Tibial artery (tissue), 1 donor: Measurements from ENCODE around the gene TM4SF18.

GRCh38 chr3:148735145-148735559 is 37.4 kb downstream of the AGTR1 start:
- PRO-cap, result no peak

GRCh38 chr3:148997607-148998135 is 6.3 kb downstream of the GYG1 start:
- PRO-cap, result no peak

GRCh38 chr3:149011649-149012176 is 20.4 kb downstream of the GYG1 start:
- PRO-cap, result no peak

DNA sequence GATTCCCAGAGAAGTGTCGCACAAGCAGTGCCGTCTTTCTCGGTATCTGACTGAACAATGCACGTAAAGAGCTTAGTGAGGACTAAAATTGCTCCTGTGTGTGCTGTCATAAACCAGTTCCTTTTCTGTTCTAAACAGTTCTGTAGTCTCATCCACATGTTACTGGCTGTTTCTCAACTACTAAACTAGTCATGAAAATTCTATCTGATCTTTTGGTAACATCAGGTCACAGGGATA is 25.5 kb downstream of the GYG1 start:
- PRO-cap, result no peak

DNA sequence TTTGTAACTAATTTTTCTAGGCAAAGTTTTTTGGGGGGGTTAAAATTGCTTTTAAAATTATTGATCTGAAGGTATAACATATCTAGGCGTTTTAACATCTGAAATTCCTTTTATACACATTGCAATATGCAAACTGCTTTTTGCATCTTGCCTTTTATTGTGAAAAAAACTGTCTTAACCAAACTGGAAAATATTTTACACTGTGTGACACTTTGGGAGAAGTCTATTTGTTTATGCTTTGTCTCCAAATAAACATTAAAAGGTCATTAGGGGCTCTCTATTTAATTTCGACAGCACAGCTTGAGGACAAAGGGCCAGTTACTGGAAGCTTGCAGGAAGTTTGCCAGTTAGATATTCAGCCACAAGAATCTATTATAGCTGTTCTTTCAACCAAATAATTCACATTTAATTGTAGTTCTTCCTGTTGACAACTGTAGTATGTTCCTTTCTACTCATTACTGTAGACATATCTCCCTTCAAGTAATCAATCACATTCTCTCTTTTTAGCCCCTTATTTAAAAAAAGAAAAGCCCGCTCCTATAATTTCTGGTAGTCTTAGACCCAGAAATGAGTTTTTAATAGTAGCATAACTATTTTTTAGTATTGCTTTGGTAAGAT is 6.1 kb downstream of the CP start:
- PRO-cap, result no peak

GRCh38 chr3:149277552-149277907 is 55.9 kb upstream of the CP start:
- PRO-cap, result no peak

DNA sequence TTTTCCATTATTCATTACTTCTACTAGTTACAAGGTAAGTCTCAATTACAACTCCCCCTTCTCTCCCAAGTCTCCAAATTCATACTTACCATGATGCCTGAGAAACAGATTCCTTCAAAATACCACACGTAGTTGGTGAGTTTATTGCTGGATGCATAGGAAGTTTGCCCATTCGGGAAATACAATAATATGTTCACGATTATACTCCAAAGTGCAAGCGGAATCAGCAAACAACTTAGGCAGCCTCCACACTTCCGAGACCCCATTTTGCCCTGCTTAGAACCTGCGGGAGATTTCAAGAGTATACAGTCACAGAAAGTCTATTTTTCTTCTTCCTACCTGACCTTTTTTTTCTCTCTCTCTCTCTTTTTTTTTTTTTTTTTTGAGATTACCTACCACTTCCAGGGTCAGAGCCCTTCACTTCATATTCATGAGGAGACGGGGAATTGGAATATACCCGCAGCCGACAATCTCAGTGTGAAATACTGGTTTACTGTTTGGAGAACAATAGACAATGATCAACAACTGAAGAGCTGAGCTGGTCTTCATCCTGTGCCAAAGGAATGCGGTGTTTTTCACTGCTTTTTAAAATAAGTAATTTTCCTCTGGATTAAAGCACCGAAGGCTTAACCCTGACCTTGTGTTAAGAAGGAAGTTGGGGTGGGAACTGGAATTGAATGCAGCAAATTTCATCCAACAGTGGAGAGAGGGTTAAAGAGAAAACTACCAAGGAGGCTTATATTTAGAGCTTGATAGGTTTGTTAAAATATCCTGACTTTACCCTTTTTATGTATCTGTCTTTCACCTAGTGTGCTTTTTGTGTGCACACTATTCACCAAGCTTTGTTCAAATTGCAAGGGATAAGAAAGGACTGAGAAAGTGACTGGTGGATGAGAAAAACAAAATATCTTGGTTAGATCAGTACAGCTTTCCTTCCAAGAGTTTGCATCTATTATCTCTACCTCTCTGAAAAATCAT is at the start of gene TM4SF18:
Gene TM4SF18 (minus strand): TSS at position 520 of the 978 bp plus-strand sequence.
- PRO-cap, result no peak

DNA sequence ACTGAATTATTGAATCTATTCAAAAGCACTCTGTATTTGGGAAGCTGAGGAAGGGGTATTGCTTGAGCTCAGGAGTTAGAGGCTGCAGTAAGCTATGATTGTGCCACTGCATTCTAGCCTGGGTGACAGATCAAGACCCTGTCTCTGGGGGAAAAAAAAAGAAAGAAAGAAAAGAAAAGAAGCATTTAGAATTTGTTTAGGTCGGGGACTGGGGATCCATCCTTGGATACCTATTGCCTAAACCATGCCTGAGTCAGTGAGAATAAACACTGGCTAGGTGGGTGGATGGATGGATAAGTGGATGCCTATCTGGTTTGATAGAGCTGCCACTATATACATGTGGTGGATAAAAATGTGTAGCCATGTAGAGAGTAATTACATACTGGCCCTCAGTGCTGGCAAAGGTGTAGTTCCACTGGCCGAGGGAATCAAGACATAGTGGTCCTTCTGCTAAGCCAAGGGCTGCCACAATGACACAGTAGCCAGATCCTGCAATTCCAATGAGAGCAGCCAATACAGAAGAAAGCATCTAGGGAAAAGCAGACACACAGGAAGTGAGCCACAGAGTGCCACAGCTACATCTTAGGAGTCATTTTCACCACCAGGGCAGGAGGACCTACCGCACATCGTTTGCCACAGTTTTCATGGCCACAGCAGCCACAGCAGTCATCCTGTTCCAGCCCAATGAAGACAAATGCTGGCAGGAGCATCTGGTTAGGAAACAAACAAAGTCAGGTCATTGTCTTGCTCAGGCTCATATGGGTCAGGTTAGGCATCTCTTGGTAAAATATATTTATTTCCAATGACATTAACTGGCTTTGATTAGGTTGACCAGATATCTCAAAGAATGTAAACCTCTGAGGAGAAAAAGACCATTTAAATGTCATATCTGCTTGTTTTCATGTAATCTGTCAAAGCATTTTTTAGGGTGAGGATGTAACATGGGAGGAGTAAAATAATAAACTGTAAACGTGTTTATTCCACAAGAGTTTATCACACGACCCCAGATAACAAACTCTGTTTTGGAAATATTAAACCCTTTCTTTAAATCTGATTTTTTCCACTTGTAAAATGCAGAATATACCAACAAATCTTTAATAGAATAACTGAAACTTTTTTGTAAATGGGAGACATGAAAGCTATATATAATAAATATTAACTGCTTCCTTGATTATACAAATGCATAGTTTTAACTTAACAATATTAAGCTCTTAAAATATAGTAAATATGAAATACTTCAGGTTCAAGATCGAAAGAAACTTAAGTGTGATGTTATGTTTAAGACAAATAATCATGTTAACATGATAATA is 1.9 kb downstream of the TM4SF1 start:
- PRO-cap, result no peak

- PRO-cap, result no peak
Measured at GRCh38 chr3:149395395-149396154, 18.1 kb upstream of the TM4SF1 start.

DNA sequence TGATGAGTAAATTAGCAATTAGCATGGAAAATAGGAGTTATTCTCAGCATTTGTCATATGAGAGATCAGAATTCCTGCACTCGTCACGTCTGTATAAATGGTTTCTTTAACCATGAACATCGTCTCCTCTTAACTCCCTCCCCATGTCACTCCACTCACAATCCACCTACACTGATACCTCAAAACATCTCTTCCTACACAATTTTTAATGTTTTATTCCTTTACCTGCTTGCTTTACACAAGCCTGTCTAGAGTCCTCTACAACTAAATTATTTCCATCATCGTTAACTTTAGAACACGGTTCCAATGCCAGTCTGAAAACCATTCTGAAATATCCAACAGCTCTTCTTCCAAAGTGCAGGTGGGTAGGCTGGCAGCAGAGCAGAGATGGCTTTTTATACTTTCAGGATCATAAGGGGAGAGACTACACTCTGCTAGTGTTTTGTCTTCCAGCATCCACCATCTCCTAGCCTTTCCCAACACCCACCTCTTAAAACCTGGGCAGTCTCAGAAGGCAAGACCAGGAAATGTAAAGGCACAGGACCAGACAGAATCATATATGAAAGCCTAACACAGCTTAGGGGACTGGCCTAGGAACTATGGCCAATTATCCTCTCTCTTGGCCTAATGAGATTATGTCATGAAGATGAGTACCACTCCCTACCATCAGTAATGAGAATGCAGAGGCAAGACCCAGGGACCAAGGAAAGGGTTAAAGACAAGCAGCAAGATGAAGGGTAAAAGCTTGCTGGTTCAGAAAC is 45.0 kb downstream of the WWTR1 start:
- PRO-cap, result no peak

DNA sequence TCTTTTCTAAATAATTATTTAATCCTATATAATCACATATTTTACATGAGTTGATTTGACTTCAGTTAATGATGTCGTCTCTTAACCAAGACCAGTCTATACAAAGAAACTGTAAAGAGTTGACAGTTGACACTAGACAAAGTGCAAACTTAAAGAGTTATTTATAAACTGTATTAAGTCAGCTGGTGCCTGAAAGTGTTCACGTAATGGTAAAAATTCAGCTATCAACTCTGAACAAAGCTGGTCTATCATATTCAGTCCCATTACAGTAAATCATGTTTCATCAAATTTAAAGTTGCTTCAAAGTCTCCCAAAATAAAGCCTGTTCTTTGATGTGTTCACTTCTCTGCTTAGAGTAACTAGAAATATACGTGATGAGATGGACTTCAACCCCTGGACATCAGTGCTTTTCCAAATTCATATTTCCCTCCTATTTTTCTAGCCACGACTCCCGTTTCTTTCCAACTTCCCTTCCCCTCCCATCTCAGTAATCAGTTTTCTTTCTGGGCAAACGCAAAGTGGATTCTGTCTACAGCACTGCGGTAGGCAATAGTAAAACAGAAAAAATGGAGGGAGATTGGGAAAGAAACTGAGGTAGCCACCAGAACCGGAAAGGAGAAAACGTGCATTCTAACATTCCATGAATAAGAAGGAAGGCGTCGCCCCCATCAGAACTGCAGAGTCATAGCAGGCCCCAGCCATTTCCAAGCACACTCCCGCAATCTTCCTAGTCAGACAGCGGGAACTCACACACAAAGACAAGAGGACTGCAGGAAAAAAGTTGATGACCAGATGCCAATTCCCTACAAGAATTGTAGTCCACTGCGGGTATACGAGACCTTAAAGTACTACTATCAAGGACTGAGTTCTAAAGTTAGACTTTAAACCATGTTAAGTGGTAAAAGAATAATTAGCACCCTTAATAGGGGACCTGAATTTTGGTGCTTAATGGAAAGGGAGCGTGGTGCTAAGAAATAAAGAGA is 1.7 kb downstream of the PFN2 start:
- PRO-cap, result unidirectional peak, plus-strand start at position 728 of the sequence

- PRO-cap, result no peak
Measured at GRCh38 chr3:150061058-150061850, 90.6 kb upstream of the PFN2 start.

DNA sequence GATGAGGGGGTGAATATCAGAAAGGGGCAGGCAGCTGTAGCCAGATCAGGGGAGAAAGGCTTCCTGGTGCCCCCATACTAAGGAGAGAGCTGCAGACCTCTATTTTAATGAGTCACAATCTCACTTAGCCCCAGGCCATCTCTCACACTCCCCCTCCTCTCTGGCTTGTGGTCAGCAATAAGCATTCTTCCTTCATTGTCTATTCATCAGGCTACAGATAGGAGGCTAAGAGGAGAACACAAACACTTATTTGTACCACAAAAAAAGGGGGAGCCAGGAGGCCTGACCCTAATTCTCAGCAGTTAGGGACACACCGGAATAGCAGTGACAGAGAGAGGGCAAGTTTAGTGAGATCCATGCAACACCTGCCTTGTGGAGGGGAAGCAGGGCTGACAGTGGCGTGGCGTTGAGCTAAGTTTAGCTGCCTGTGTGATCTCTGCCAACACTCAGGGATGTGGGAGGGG is 192.0 kb upstream of the TSC22D2 start:
- PRO-cap, result no peak

DNA sequence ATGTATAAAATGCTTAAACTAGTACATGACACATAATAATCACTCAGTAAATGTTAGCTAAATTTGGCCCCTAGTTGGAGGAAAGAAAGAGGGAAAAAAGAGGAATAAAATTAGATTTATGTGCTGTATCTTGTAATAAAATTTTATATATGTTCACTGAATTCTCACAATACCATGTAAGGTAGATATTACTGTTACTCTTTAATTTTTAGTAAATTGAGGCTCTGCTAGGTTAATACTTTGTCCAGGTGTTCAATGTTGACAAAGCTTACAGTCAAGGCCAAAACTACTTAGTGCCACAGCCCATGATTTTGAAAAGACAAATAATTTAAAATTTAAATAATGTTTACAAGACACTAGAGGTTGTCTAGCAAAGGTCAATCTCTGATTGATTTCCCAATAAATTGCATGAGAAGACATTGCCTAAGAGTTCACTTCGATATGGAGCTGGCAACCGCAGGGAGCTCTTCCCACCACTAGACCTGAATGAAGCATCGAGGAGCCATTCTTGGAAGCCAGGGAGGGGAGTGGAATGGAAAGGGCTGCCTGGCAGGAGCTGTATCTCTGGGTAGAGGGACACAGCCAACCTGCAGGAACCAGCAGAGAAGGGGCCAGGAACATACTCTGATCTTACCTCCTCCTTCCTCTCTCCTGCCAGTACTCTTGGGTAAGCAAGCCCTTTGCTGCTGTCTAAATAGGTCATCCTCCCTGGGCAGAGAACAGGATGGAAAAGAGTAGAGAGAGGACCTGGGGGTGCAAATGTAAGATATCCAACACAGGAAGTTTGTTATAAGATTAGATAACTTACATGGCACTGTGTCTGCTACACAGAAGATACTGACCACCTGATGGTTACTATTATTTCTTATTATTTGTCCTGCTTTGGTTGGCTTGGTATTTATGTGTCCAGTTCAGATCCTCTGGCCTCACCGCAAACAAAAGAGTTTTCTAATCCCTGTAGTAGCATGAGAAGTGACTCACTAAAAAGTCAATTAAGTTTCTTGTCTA is 157.0 kb upstream of the TSC22D2 start:
- PRO-cap, result no peak

DNA sequence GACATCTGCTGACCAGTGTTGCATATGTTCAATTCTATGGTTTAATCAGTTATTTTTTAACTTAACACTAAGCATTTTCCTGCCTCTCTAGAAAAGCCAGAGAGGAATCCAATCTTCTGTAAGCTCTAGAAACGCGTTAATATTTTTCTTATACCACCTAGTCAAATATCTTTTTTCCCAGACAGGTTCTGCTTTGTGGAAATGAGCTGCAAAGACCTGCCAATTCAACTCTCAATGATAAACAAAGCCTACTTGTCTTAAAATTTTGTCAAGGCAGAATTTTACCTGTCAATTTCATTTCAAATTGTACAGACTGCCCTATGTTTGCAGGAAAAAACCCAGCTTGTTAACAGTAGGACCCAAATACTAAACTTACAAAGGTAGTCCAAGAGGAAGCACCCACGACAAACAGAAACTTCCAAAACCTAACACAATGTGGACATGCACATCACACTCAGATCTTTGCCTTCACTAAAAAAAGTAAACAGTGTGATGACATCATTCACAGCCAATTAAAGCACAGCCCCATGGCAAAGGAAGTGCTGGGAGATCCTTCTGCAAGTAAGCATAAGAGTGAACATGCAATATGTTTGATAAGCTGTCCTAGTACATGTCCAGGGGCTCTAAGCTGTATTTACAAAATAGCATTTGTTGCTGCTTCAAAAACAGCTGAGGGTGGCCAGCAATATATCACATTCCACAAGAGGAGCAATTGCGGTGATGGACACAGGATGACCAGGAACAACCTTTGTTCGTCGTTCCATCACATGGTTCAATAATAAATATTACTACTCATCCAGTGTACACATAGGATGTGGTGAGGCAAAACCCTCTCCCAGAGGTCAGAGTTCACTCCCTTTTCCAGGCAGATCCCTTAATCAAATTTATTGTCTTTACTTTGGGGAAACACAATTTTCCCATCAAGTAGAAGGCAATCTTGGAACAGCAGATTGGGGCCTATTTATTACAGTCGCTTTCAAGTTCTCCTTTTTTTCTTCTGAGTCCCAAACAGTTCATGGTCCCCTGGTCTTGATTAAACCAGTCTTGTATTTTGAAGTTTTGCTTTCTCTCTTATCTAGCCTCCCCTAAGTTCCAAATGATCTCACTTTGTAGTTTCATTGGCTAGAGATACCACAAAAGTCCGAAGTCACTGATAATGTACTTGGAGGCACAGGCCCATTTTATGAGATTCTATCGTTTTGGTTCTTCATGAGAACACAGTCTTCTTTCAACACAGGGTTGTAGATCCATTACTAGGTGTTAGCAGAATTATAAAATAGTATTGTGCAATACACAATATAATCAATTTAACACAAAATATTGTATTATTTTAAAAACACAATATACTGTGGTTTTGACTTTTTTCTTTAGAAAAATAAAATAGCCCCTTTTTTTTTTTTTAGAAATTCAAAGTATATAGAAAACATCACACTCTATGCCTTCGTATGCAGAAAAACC is 139.1 kb upstream of the TSC22D2 start:
- PRO-cap, result no peak

GRCh38 chr3:150409507-150410526 is 1.7 kb downstream of the TSC22D2 start:
- PRO-cap, result bidirectional peak, plus-strand start at chr3:150409969, minus-strand start at chr3:150409644; bidirectional peak, plus-strand start at chr3:150410172, minus-strand start at chr3:150410076

DNA sequence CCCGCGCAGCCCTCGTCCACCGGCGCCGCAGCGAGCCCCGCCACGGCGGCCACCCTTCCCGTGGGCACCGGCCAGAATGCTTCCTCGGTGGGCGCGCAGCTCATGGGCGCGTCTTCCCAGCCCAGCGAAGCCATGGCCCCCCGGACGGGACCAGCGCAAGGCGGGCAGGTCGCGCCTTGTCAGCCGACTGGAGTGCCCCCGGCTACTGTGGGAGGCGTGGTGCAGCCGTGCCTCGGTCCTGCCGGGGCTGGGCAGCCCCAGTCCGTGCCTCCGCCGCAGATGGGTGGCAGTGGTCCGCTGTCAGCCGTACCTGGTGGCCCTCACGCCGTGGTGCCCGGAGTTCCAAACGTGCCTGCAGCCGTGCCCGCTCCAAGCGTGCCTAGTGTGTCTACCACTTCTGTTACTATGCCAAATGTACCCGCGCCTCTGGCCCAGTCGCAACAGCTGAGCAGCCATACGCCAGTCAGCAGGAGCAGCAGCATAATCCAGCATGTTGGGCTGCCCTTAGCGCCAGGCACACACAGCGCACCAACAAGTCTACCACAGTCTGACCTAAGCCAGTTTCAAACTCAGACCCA is 2.5 kb downstream of the TSC22D2 start:
- PRO-cap, result no peak

DNA sequence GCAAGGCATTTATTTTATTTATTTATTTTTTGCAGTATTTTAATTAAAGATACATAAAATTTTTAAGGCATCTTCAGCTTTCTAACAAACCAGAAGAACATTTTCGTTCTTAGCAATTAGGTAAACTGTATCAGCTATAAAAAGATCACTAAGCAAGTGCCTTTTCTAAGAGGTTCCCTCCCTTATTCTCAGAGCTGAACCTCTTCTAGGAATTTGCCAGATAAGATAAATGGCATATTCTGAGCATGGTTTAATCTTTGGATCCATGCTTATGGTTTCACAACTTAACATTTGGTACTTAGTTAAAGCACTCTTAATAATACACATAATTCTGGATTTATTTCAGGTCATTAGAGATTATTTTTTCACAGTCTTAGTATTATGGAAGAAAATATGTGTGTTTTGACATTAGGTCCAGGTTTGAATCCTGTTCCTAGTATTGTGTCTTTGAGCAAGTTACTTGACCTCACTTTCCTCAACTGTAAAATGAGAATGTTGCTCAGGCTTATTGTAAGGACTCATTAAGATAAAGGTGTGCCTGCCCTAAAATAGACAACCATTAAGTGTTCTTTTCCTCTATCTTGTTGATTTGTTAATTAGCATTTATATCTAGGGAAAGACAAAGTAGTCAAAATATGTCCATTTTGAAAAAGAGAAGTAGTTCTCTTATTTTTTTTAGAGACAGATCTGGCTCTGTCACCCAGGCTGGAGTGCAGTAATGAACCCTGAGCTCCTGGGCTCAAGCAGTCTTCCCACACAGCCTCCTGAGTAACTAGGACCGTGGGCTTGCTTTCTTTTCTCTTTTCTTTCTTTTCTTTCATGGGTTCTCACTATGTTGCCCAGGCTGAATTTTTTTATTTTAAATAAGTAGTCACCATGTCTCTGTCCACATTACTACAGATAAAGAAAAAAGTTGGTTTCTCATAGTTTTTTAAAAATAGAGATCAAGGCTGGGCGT is 43.4 kb downstream of the TSC22D2 start:
- PRO-cap, result no peak

GRCh38 chr3:150724041-150724405 is 20.3 kb upstream of the ERICH6 start:
- PRO-cap, result no peak

DNA sequence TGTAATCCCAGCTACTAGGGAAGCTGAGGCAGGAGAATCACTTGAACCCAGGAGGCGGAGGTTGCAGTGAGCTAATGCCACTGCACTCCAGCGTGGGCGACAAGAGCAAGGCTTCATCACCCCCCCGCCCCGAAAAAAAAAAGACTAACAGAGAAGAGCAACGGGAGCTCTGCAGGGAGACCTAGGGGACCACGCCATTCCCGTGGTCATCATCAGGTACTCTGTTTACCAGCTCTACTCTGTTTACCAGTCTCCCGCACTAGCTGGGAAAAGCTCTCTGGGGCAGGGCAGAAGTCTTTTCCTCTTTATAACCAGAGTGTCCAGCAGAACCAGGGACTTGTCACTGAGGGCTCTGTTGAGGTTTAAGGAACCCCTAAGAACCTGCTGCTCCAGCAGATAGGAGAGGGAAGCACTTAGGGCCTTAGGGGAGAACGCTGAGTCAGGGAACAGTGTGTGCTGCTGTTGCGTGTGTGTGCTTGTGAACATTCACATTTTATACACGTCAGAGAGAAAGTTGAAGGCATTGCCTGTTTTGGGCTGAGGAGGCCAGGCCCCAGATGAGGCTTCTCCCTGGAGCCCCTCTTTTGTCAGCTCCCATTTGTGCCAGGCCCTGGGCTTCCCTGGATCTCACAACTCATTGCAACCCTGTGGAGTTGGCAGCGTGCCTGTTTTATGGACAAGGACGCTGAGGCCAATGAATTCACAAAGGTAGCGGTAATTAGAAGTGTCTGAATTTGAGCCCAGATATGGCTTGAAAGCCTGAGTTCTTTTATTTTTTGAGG is 24.0 kb upstream of the ERICH6 start:
- PRO-cap, result unidirectional peak, minus-strand start at position 345 of the sequence